Measurements from ENCODE around the genes LIMD2 and GH2.

DNA sequence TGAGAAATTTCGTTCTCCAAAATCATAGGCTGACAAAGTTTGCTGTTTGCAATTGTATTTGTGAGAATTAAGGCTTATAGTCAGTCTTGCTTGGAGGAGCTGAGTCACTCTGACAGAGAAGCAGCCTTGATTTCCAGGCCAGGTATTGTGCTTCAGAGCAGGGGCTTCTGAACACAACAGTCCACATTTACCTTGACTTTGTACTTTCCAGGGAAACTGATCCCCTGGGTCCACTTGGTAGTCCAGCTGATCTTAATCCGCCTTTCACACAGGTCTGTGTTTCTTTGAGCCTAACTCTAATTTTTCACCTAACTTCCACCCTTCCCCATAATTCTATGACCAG lies 3.2 kb upstream of the TACO1 start:
- RRBS, result no CpG with 5 or more reads among the region's 2 CpGs

DNA sequence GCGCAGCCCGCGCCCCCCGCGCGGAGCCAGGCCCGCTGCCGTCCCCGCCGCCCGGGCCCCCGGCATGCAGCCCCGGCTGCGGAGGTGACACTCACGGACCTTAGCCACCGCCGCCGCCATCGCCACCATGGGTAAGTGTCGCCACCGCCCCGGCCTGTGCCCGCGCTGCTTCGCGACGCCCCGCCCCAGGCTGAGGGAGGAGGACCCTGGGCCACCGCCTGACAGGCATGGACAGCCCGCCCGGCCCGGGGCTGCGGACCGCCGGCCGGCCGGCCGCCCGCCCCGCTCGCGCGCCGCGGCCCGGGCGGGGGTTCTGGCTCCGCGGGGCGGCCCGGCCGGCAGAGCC lies 389 bp downstream of the MAP3K3 start:
- RRBS, result under 1% methylated on average over 22 of the region's 52 CpGs

GRCh38 chr17:63672296-63672806 lies 27.6 kb downstream of the LIMD2 start:
- RRBS, result no CpG with 5 or more reads among the region's 2 CpGs

- RRBS, result no CpG with 5 or more reads among the region's 25 CpGs
Observed at GRCh38 chr17:63697395-63698479, 2.2 kb downstream of the LIMD2 start.

GRCh38 chr17:63699602-63700628 lies at the start of gene LIMD2:
Gene LIMD2, minus strand, starts transcription at chr17:63700125.
- RRBS, result 2% methylated on average over 74 of the region's 151 CpGs

DNA sequence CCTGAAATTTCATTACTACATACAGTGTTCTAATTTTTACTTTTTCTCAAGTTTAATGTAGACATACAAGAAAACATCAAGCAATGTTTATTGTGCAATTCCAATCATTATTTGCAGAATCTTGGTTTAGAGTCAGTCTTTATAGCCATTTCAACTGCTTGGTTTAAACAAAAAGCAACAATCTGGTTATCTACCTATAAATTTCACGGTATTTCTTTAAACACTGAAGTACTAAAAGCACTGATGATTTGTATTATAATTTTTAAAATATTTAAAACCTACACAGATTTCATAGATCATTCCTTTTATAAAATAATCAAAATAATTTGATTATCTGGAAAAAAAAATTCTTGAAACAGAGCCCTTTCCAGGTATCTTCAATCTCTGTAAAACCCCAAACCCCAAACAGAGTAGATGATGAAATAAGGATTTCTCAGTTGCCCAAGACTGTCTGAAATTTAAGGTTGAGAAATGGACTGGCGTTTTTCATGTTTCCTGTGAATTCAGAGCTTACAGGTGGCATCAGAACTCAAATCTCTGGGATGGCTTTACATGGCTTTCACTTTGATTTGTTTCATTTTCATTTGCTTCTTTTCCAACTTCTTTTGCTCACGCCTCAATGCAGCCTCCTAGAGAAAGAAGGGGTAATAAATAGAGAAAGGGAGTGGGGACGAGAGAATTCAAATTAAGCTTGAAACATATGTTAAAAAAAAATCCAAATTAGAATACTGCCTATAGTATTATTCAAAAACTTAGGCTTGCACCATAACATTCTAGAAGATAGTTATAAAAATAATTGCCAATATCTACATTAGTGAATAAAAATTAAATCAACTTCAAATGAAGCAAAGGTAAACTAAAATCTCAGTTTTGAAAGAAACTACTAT lies 5.0 kb upstream of the STRADA start:
- RRBS, result no CpG with 5 or more reads among the region's 4 CpGs

- RRBS, result no CpG with 5 or more reads among the region's 7 CpGs
Observed at GRCh38 chr17:63751831-63752149, 10.2 kb upstream of the STRADA start.

DNA sequence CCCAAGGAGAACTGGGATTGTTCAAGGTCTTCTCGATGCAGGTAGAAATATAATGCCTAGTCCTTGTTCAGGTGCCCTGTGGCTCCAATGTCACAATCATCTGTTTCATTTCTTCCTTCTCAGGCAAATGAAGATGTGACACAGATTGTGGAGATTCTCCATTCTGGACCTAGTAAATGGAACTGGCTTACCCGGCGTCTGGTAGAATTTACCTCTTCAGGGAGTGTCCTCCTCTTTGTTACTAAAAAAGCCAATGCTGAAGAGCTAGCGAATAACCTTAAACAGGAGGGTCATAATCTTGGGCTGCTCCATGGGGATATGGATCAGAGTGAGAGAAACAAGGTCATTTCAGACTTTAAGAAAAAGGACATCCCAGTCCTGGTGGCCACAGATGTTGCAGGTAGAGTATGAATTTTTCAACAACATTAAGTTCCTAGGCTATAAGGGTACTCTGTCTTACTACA lies 15.4 kb upstream of the PSMC5 start:
- RRBS, result no CpG with 5 or more reads among the region's 4 CpGs

DNA sequence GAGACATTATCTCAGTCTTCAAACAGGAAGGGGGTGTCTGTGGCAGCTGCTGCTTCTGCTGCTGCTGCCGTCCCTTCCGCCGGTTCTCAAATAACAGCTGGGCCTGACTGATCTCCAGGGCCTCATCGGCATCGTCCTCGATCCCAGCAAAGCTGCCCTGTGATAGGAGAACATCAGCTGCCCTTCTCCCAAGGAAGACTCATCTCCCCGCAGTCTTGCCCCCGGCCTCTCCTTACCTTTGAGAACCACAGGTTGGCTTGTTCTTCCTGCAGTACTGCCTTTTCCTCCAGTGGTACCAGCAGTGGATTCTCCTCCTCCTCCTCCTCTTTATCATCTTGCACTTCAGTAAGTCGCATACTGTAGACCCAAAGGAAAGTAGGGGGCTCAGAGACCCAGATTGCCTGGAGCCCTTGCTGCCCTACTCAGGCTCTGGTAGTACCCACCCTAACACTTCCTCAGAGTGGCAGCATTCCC lies 5.7 kb upstream of the PSMC5 start:
- RRBS, result no CpG with 5 or more reads among the region's 9 CpGs

DNA sequence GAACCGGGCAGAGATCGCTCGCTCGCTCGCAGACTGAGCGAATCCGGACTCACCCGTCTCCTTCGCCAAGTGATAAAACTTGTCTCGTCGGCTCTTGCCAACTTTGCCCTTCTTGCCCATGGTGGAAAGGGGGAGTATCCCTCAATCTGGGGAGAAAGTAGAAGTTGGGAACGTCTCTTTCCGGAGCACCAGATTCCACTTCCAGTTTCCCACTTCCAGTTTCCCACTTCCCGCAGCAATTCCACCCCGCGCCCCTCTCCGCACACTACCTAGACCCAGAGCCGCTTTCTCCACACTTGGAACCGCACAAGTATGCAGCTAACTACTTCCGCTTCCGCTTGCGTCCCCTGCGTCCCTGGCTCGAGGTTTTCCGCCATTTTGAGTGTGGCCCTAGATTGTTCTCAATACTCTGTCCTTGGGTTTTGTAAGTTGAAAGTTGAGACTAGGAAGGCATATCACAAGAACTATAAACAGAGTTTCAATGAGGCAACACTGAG lies 400 bp upstream of the PSMC5 start:
- RRBS, result 0% methylated on average over 6 of the region's 25 CpGs

GRCh38 chr17:63830517-63831201 lies 3.2 kb upstream of the FTSJ3 start:
- RRBS, result no CpG with 5 or more reads among the region's 17 CpGs

DNA sequence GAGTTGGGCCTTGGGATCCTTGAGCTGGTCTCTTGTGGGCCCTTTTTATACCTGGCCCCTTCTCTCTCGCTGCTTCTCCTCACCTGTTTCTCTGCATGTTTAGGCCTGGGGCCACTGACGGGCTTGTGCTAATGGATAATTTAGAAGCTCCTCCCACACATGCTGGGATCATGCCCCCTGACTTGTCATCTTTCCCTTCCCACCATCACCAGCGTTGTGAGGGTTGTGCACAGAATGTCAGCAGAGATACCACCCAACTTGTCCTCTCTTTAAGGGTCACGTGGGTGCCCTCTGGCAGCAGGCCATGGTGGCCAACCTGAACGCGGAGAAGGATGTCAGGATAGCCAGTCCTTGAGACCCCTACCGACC lies at the start of gene GH2:
TSS of gene GH2 (minus strand) at position 101 of the 369 bp plus-strand sequence.
- RRBS, result no CpG with 5 or more reads among the region's 7 CpGs

- RRBS, result no CpG with 5 or more reads among the region's 8 CpGs
Observed at GRCh38 chr17:63922211-63922772, 3.7 kb upstream of the GH1 start.

DNA sequence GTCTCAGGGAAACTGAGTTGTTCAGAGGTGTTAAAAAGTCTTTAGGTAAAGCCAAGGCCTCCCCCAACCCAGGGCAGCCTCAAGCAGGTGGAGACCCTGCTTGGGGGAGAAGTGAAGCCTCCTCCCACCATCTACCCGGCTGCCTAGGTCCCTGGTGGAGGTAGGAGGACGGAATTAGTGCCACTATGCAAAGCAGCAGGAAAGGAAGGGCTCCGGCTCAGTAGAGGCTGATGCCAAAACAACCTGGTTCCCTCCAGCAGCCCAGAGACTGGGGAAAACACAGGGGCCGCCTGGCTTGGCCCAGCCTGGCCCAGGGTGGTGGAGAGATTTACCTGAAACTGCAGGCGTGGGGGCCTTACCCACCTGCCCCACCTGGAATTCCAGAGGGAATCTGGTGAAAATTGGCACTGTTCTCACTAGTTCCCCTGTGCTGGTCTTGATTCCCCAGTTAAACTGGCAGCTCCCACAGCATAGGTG lies 4.7 kb downstream of the CD79B start:
- RRBS, result 69% methylated on average over 3 of the region's 5 CpGs

GRCh38 chr17:63962864-63963544 lies 9.7 kb downstream of the SCN4A start:
- RRBS, result 78% methylated on average over 2 of the region's 7 CpGs

- RRBS, result no CpG with 5 or more reads among the region's 6 CpGs
Observed at GRCh38 chr17:64022616-64023250, 2.3 kb upstream of the ICAM2 start.

DNA sequence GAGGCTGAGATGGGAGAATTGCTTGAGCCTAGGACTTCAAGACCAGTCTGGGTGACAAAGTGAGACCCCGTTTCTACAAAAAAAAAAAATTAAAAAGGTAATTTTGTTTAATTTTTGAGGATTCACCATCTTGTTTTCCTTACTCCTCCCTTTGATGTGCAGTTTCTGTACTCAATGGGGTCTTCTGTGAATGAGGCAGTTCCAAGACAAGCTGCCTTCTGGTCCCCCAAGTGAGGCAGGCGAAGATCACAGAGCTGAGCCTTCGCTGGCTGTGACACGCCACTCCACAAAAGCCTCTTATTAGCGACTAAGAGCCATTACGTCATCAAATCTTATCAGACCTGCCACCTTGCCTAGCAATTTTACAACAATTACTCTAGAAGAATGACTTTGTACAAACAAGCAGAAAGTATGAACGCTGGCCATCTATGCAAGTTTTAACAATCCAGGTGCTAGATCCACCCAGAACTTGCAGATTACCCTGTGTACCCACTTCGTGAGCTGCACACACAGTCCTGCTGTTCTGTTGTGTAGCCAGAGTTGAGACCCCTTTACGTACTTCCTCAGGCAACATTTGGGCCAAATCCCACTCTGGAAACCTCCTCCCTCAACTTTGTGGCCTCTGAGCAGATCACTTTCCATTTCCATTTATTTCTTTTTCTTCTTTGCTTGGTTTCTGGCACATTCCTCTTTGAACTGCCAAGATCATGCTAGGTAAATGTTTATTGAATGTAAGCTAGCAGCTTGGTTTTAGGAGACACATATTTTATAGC lies 3.8 kb upstream of the ICAM2 start:
- RRBS, result no CpG with 5 or more reads among the region's 9 CpGs

GRCh38 chr17:64051166-64051560 lies 30.7 kb upstream of the ICAM2 start:
- RRBS, result no CpG with 5 or more reads among the region's 1 CpG

DNA sequence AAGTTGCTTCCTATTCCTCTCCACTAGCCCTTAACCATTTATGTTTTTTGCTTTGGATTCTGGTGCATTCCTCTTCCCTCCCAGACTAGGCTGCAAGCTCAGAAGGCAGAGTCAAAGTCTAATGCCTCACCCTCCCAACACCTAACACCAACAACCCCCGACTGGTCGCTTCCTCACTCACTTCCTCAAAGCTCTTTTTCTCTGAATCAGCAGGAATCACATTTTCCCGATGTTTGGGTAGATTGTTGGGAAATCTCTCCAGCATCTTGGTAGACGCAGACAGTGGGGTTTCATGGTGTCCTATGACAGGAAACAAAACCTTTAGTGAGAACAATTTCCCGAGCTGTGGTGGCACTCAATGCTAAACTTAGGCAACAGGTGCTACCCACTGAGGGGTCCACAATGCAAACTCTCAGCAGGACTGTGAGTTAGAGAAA lies 39.9 kb upstream of the ICAM2 start:
- RRBS, result no CpG with 5 or more reads among the region's 5 CpGs

DNA sequence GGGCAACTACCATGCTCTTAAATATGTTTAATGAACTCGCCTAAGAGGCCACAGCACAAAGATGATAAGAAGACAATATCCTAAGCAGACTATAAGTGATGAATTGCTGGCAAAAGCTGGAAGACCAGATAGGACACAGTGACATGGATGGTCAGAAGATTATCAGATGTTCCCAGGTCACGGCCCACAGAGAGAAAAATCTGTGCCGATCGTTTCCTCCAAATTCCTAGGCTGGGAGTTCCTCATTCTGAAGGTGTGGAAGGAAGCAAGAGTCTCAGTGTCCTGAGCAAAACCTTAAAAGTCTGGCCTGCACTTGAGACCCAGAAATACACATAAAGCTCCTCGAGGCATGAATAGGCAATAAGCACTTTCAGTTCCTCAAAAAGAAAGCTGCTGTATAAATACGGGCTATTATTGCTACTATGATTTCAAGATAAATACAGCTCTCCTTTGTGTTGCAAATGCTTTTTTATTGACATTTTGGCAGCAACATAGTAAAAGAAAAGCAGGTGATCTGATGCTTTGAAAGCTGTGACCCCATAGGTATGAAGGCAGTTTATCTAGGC lies 53.8 kb upstream of the ICAM2 start:
- RRBS, result no CpG with 5 or more reads among the region's 6 CpGs

Data from cardiac fibroblast (primary cell).